ENCODE data around the gene ADAMTS2.

DNA sequence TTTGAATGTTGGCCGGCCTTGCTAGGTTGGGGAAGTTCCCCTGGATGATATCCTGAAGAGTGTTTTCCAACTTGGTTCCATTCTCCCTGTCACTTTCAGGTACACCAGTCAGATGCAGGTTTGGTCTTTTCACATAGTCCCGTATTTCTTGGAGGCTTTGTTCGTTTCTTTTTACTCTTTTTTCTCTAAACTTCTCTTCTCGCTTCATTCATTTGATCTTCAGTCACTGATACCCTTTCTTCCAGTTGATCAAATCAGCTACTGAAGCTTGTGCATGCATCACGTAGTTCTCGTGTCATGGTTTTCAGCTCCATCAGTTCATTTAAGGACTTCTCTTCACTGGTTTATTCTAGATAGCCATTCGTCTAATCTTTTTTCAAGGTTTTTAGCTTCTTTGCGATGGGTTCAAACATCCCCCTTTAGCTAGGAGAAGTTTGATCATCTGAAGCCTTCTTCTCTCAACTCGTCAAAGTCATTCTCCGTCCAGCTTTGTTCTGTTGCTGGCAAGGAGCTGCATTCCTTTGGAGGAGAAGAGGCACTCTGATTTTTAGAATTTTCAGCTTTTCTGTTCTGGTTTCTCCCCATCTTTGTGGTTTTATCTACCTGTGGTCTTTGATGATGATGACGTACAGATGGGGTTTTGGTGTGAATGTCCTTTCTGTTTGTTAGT lies 38.3 kb downstream of the B4GALT7 start:
- PRO-cap: no peak
- RAMPAGE, long total RNA, 4 experiments: no peak in any of the 4 experiments

GRCh38 chr5:178081387-178082259 lies 31.7 kb upstream of the N4BP3 start:
- PRO-cap: no peak
- RAMPAGE, long total RNA, 4 experiments: no peak in any of the 4 experiments

DNA sequence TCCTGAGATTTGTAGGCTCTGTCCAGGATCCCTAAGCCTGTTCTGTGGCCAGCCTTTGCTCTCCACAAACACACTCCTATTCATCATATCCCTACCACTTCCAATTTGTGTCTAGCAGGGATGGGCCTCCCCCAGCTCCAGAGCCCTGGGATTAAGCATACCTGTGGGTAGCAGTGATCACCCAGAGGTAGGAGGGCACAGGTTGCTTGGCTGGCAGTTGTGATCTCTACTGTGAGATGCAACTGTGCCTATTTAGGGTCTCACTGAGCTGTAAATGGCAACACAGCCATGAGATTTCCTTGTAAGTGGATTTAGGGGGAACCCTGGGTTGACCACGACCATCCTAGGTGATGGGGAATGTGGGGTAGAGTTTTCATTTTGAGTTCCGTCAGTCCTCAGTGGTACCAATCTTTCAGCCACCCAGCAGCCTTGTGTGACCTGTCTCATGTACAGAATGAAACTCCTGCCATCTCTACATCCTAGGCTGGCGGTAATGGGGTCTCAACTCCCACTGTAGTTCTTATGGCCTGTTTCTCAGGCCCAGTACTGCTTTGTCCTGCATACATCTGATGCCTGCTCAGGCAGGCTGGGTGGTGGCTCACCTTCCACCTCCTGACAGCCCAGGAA lies 7.9 kb downstream of the HNRNPAB start:
- PRO-cap: no peak
- RAMPAGE, long total RNA, 4 experiments: no peak in any of the 4 experiments

- PRO-cap: no peak
- RAMPAGE, long total RNA, 4 experiments: no peak in any of the 4 experiments
Measured at GRCh38 chr5:178240706-178241130, 8.1 kb upstream of the PHYKPL start.

- PRO-cap: no peak
- RAMPAGE, long total RNA, 4 experiments: no peak in any of the 4 experiments
Measured at GRCh38 chr5:178589006-178589594, 1.1 kb downstream of the COL23A1 start.

GRCh38 chr5:179176560-179177018 lies 116.4 kb downstream of the ZNF354C start:
- PRO-cap: no peak
- RAMPAGE, long total RNA, 4 experiments: no peak in any of the 4 experiments

DNA sequence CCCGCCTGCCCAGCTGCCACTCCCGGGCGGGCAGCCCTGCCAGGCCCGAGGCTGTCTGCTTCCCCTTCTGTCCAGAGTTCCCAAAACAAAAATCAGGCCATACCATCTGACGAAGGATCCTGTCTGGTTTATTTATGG lies 57.1 kb downstream of the ADAMTS2 start:
- PRO-cap: no peak
- RAMPAGE, long total RNA, 4 experiments: no peak in any of the 4 experiments

DNA sequence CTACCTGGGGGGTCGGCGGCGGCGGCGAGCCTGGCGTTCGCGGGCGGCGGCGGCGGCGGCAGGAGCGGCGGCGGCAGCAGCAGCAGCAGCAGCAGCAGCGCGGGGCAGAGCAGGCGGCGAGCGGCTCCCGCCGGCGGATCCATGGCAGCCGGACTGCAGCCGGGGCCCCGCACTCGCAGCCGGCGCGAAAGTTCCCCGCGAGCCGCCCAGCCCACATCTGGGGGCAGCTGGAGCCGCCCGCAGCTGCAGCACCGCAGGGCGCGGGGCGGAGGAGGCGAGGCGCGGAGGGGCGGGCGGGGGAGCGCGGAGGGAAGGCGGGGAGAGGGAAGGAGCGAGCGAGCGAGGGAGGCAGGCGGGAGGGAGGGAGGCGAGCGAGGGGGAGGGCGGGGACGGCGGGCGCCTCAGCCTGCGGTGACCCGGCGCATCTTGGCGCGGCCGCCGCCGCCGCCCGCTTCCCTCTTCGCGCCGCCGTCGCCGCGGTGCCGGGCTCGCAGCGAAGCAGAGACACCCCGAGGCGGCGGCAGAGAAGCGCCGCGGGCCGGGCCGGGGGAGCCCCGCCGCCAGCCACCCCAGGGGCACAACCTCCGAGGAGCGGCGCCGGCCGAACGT lies at the start of gene ADAMTS2:
Gene ADAMTS2 (minus strand): TSS at position 276 of the 609 bp plus-strand sequence.
- PRO-cap: no peak
- RAMPAGE, long total RNA, 4 experiments: no peak in any of the 4 experiments

- PRO-cap: no peak
- RAMPAGE, long total RNA, 4 experiments: no peak in any of the 4 experiments
Measured at GRCh38 chr5:179599378-179600369, 23.8 kb downstream of the HNRNPH1 start.

GRCh38 chr5:179658439-179658857 lies 22.4 kb downstream of the CBY3 start:
- PRO-cap: no peak
- RAMPAGE, long total RNA, 4 experiments: no peak in any of the 4 experiments

DNA sequence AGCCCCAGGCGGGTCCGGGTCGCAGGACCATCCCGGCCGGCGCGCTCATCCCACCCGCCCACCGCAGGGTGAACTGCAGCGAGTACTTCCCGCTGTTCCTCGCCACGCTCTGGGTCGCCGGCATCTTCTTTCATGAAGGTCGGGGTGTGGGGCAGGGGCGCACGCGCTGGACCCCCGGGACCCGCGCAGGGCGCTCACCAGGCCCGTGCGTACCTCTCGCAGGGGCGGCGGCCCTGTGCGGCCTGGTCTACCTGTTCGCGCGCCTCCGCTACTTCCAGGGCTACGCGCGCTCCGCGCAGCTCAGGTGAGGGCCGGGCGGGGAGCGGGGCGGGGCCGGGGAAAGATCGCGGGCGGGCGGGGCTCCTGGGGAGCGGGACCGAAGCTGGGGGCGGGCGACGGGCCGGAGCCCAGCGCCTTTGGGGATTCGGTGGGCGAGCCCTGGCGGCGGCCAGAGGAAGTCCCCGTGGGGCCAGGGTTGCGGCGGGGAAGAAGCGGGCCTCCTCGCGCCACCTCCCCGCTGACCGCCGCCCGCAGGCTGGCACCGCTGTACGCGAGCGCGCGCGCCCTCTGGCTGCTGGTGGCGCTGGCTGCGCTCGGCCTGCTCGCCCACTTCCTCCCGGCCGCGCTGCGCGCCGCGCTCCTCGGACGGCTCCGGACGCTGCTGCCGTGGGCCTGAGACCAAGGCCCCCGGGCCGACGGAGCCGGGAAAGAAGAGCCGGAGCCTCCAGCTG lies 2.1 kb downstream of the LTC4S start:
- PRO-cap: no peak
- RAMPAGE, long total RNA, 4 experiments: no peak in any of the 4 experiments

GRCh38 chr5:179796868-179797227 lies 3.1 kb downstream of the LTC4S start:
- PRO-cap: no peak
- RAMPAGE, long total RNA, 4 experiments: no peak in any of the 4 experiments

DNA sequence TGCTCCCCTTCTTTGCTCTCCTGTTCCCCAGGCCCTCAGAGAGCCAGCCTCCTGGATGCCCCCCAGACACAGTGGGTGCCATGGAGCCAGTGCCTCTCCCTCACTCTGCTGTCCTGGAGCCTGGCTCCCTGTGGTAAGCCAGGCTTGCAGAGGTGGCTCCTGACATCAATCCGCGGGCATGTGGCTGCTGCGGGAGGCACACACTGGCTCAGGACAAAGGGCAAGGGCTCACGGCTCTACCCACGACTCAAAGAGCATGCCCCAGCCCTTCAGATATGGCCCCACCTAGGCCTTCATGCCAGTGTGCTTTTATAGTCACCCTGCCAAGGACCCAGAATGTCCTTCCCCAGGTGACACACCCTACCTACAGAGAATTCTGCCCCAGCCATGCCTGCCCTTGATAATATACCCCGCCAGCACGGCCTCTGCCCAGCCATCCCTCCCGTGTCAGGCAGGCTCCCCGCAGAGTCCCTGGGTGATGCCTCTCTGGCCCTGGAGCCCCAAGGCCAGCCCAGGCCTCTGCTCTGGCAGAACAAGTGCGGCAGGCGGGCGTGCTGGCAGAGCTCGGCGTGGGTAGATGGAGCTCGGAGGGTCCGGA lies 1.6 kb downstream of the MGAT4B start:
- PRO-cap: no peak
- RAMPAGE, long total RNA, 4 experiments: no peak in any of the 4 experiments

DNA sequence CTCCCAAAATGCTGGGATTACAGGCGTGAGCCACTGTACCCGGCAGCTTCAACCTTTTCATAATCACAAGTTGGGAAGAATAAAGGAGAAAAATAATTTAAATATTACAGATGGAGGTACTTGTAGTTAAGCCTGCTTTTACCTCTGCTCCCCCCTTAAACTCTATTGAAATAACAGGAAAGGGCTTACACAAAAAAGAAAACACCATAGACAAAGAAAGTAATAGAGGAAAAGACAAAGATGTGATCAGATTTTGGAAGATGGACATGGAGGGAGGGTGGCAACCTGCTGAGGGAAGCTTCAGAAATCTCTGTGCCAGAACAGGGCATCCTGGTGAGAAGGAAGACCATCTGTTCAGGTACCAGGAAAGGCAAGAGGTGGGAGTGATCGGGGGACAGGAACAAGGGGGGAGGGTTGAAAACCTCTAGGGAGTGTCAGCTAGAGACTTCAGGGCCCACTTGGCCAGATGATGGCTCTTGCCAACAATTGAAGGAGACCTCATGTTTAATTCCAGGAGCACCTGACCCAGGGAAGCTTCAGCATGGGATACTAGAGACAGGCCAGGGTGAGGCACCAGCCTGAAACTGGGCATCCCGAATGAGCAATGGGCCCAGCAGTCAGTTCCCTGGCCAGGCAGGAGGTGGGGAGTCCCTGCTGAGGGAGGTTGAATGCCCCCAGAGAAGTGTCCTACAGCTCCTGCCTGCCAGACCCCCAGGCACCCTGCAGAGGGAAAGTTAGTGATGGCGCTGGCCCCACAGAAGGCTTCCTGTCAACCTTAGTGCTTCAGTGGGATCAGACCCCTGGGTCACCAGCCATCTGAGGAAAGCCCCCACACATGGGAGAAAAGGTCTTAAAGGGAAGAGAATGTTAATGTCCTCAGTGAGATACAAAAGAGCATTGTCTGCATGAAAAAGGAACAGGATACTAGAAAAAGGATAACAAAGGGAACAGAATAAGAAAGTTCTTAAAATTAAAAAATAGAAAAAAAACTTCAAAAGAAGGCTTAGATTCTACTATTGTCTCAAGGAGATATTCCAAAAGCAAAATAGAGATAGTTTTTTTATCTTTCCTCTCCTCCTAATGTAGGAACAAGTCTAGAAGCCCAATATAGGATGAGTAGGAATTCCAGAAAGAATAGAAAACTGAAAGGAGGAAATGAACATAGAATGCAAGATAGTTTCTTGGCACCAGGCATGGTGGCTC lies 8.3 kb downstream of the SQSTM1 start:
- PRO-cap: no peak
- RAMPAGE, long total RNA, 4 experiments: start-site peak on the plus strand in 1 of 4 experiments, centred at position 495 of the sequence, 18 reads per replicate

DNA sequence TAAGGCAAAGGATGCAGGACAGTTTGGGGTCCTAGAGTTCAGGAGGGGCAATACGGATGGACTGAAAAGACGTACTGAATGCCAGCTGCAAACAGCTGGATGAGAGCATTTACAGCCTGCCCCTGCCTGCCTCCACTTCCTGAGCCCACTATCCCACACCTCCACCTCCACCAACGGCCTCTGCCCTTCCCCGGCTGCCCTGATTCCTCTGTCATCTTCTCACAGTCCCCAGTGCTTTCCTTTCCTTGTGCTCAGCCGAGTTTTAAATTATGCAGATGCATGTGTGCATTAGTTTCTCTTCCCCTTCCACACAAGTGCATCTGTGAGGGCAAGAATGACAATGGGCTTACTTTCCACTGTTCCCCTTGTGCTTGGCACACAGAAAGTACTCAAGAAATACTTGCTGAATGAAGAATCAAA lies 5.8 kb downstream of the MRNIP start:
- PRO-cap: no peak
- RAMPAGE, long total RNA, 4 experiments: no peak in any of the 4 experiments

DNA sequence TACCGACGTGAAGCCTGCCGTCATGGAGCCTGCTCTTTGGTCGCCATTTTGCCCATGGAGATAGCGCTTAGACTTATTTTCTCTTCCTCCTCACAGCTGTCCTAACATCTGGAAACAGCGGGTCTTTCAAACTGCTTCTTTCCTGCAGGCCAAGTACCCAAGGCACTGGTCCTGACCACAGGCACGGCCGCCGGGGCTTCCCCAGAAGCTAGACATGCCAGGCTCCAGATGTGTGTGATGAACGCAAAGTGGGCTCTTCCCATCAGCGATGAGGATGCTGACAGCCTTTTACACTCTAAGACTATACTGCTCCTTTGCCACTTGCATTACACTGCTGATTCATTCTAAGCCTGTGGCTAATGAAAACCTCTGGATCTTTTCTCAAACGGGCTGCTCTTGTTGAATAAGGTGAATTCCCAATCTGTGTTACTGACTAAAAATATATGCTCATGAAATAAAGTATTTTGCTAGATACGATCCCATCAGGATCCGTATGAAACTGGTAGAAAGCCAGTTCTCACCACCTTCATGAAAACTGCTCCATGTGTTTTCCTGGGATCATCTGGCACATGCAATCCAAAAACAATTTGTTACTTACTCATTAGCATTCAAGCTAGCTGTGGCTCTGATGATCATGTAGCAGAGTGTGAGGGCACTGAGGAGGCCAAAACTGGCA lies 55.3 kb upstream of the TBC1D9B start:
- PRO-cap: no peak
- RAMPAGE, long total RNA, 4 experiments: no peak in any of the 4 experiments

DNA sequence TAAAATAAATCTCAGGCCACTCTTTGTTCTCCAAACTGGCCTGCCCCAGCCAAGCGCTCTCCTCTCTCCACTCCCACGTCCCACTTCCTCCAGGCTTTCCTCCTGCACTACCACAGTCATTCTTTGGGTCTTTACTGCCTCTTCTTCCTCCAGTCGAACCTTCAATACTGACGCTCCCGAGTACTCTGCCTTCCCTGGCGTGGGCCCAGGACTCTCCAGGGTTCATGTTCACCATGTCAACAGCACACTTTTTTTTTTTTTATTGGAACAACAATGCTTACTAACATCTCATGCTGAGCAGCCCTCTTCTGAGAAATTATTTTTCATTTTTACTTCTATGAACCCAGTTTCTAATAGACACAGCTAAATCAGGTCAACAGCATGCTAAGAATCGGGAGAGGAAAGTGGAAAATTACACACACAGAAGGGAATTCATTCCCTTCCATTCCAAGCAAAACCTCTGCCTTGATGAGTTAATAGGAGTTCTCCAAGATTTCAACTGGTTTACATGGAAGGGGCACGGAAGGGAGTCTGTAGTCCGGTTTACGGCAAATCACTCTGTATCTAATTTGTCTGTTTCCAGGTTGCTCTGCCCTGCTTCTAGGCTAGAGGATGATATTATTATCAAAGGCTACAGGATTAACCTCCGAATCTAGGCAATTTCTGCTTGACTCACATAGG lies 23.7 kb downstream of the RNF130 start:
- PRO-cap: no peak
- RAMPAGE, long total RNA, 4 experiments: no peak in any of the 4 experiments

- PRO-cap: no peak
- RAMPAGE, long total RNA, 4 experiments: no peak in any of the 4 experiments
Measured at GRCh38 chr5:180069690-180070538, 1.6 kb downstream of the RNF130 start.

DNA sequence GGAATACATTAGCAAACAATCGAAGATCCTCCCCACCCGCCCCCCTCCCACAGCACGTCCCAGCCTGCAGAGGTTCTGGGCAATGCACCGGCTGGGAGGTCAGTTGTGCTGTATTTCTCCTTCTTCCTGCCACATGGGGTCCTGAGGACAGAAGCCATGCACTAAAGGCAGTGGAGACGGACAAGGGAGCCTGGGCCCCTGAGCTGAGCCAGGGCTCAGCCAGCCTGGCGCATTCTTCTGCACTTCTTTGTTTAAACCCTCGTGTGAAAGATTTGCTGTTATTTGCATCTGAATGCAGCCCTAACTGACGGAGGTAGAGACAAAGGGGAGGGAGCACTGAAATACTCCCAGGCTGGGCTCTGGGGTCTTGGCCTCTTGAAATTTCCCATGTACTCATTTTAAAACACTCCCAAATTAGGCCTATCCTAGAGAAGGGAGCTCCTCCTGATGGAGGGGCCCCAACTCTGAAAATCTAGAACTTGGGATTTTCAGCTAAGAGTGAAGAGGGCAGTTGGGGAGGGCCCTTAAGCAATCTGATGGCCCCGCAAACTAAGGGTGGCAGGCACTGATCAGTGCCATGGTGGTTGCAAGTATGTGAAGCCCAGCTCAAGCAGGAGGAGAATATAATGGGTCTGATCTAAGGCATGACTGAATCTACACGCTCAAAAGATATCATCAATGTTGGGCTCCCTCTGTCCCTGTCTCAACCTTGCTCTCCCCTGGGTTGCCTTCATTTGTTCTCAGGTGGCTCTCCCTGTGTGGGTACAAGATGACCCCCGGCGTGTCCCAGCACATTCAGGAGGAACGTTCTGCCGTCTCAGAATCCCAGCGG lies 11.7 kb upstream of the RNF130 start:
- PRO-cap: no peak
- RAMPAGE, long total RNA, 4 experiments: no peak in any of the 4 experiments

GRCh38 chr5:180242457-180243430 lies 33.7 kb upstream of the RASGEF1C start:
- PRO-cap: no peak
- RAMPAGE, long total RNA, 4 experiments: no peak in any of the 4 experiments